Mesangial cell (primary cell): ENCODE measurements around the genes GARRE1, FXYD3 and LSR.

DNA sequence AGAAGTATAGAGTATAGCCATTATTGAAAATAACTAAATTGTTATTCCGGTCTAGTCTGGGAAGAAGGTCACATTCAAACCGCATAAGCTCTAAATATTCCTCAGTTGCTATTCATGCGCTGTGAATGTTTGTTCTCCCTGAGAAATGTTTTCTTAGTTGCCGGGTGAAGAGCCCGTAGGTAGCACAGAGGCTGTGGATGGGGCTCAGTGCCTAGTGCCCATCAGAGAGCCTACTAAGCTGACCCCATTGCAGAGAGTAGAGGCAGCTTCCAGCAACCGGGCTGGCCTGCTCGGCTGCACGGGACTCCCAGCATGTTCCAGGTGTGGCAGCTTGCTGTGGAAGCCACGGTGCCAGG lies 82.2 kb downstream of the KCTD15 start:
- RAMPAGE, long total RNA: no peak

GRCh38 chr19:34221473-34221768 lies 32.9 kb upstream of the GARRE1 start:
- RAMPAGE, long total RNA: no peak

GRCh38 chr19:34254330-34254654 lies at the start of gene GARRE1:
TSS of gene GARRE1 (plus strand) at chr19:34254554.
- RAMPAGE, long total RNA: start-site peak on the plus strand at chr19:34254568-34254586, 83 reads

GRCh38 chr19:34370941-34371505 lies 6.0 kb downstream of the GPI start:
- RAMPAGE, long total RNA: no peak

- RAMPAGE, long total RNA: no peak
Measured at GRCh38 chr19:34393655-34394264, 10.4 kb upstream of the PDCD2L start.

DNA sequence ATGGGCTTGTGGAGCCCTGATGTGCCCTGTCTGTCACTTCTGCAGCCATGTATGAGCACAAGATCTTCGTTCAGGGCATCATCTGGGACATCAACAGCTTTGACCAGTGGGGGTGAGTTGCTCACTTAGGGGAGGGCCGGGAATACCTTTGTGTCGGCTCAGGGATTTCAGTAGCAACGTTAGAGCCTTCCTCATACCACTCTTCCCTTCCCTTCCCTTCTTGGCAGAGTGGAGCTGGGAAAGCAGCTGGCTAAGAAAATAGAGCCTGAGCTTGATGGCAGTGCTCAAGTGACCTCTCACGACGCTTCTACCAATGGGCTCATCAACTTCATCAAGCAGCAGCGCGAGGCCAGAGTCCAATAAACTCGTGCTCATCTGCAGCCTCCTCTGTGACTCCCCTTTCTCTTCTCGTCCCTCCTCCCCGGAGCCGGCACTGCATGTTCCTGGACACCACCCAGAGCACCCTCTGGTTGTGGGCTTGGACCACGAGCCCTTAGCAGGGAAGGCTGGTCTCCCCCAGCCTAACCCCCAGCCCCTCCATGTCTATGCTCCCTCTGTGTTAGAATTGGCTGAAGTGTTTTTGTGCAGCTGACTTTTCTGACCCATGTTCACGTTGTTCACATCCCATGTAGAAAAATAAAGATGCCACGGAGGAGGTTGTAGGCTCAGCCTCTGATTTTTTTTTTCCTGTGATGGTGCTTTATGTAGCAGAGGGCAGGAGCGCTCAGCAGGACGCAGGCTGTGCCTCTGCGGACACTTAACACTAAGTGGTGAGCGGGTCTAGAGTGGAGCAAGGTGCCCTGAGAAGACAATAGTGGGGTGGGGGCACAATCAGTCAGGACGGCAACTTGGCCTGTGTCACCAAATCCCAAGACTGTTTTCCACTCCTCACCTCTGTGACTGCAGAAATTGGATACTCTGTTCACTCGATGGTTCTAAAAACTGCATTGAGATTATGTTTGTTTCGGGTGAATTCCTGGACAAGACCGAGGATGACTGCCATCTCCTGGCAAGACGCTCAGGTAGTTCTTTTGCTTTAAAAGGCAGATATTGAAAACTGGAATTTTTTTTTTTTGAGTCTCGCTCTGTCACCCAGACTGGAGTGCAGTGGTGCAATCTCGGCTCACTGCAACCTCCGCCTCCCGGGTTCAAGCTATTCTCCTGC lies 4.1 kb upstream of the PDCD2L start:
- RAMPAGE, long total RNA: no peak

- RAMPAGE, long total RNA: no peak
Measured at GRCh38 chr19:34468241-34468679, 13.3 kb upstream of the WTIP start.

- RAMPAGE, long total RNA: no peak
Measured at GRCh38 chr19:34474860-34475768, 6.4 kb upstream of the WTIP start.

DNA sequence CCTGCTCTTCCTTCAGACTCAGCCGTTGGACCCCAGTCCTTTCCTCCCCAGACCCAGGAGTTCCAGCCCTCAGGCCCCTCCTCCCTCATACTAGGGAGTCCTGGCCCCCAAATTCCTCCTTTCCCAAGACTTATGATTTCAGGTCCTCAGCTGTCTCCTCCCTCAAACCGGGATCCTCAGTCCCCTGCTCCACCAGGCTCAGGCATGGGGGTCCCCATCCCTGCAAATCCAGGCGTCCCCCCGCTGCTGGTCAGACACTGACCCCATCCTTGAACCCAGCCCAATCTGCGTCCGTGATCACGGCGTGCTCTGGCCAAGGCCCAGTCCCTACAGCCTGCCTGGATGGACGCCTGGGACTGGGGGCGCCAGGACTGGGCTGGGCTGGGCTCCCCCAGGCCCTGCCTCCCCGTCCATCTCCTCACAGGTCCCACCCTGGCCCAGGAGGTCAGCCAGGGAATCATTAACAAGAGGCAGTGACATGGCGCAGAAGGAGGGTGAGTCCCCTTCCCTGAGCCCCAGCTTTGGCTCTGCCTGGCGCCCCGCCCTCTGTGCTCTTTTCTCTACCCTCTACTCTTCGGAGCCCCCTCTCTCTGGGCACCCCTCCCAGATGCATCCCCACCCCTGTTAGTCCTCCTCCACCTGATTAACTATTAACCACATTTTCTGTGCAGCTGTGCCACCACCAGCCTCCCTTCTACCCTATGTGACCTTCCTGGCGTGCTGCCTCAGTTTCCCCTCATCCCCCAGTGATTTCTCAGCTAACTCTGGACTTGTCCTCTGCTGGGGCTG lies 702 bp downstream of the HPN start:
- RAMPAGE, long total RNA: no peak

GRCh38 chr19:35115381-35116392 lies at the start of gene FXYD3:
TSS of gene FXYD3 (plus strand) at chr19:35115823.
- RAMPAGE, long total RNA: no peak

DNA sequence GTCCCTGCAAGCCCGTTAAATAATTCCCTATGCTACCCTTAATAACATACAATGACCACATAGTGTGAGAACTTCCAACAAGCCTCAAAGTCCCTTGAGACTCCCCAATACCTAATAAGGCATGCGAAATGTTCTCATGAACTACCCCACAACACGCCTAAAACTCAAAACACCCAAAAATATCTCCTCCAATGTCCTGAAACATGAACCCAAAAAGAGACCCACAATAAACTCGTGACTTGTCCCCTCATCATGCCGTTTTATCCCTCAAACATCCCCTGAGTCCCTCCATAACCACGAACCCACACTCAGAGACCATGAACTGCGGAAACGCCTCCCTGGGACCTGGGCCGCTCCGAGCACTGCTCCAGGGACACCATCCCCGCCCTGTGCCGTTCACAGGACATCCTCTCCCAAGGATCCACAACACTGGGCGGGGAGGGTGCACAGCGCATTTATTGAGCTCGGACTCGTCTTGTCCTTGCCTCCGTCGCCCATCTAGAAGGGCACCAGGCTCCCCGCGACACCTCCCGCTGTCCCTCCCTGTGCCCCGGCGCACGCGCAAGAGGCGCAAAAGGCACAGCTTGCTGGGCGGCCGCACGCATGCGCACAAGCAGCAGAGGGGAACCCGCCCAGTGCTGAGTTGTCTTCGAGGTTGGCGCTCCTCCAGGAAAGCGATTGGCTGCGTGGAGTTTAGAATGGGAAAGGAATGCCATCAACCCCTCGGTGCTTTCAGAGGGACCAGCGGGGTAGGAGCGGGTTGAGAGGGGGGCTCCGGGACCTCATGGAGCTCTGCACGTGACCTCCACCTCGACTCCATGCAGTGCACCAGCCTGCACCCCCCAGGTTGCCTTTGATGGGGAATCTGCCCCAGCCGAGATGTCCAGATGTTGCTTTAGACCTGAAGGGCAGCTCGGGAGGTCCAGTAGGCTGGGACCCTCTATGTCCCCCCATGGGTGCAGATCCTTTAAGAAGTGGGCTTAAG lies 8.7 kb downstream of the FXYD3 start:
- RAMPAGE, long total RNA: no peak

- RAMPAGE, long total RNA: no peak
Measured at GRCh38 chr19:35154114-35154445, 455 bp upstream of the FXYD5 start.

DNA sequence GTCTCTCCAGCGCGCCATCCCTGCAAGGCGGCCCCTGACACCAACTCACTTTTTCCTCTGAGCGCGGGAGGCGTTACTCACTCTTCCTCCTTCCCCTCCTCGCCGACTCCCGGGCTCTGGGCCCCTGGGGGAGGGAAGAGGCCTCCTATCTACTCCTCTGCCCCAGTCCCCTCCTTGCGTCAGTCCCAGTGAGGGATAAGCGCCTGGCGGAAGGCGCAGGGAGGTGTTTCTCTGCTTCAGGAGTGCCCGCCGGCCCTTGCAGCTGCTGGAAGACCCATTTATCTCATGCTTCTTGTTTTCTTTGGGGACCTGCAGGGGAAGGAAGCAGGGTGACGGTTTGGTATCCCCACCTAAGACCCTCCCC lies 480 bp downstream of the FXYD5 start:
- RAMPAGE, long total RNA: no peak

DNA sequence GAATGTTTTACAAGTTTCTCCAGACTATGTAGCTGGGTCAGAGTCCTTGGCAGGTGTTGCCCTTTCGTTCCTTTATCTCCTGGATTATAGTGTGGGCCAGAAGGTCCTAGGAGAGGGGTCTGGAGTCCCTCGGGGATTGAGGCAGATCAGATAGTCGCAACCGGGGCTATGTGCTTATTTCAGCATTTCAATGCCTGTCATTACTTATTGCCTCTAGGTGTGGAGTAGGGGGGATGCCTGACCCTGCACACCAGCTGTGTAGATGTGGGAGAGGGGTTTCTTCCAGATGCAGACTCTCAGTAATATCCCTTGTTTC lies 9.2 kb downstream of the FXYD5 start:
- RAMPAGE, long total RNA: no peak

- RAMPAGE, long total RNA: no peak
Measured at GRCh38 chr19:35175804-35176091, 21.2 kb downstream of the FXYD5 start.

DNA sequence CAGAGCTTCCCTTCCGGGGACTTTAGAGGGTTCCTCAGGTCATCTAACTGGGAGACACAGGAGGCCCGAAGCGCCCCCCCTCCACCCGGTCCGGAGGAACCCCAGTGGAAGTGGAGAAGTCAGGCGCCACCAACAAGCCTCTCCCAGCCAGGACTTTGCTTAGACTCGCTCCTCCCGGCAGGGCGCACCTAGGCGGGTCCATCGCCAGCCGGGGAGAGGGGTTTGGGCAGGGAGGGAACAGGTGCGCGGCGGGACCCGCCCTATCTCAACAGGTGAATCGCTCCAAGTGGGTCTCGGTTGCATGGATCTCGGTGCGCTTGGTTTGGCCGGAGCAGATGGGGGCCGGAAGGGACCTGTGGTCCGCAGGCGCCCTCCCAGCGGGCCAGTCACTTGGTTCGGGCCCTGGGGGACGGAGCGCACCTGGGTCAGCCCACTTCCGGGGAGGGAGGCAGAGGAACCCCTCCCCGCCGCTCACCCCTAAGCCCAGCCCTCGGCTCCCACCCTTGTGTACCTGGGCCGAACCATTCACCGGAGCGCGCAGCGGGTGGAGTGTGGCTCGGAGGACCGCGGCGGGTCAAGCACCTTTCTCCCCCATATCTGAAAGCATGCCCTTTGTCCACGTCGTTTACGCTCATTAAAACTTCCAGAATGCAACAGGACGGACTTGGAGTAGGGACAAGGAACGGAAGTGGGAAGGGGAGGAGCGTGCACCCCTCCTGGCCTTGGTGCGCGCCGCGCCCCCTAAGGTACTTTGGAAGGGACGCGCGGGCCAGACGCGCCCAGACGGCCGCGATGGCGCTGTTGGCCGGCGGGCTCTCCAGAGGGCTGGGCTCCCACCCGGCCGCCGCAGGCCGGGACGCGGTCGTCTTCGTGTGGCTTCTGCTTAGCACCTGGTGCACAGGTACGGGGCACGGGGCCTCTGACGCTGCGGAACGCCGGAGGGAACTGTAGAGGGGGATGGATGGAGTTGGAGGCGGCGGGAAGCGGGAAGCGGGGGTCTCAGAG lies at the start of gene LSR:
Gene LSR, plus strand, starts transcription at position 772 of the 1,005 bp plus-strand sequence.
- RAMPAGE, long total RNA: start-site peak on the plus strand centred at position 758 of the sequence, 46 bp wide, 247 reads

DNA sequence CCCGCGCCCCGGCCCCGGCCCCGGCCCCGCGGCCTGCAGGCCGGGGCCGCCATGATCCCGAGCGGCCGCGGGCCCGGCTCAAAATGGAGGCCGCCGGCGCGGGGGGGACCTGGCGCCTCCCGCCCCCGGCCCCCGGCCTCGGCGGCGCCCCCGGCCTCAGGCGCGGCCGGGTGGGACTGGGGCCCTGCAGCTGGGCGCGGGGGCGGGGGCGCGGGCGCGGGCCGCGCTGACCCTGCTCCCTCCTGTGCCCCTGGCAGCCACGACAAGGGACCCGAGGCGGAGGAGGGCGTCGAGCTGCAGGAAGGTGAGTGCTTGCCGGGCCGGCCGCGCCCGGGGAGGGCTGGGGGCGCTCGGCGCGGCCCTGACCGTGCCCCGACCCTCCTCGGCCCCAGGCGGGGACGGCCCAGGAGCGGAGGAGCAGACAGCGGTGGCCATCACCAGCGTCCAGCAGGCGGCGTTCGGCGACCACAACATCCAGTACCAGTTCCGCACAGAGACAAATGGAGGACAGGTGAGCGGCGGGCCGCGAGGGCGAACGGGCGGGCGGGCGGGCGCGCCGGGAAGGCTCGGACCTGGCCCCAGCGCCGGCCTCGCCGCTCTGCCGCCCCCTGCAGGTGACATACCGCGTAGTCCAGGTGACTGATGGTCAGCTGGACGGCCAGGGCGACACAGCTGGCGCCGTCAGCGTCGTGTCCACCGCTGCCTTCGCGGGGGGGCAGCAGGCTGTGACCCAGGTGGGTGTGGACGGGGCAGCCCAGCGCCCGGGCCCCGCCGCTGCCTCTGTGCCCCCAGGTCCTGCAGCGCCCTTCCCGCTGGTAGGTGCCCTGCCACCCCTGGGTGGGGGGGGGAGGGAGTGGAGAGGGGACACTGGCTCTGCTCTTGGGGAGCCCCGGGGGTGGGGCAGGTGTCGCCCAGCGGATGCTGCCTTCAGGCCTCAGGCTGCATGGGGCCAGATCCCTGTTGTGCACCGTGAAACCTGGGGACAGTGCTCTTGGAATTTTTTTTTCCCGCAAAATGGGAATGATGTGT lies 741 bp downstream of the USF2 start:
- RAMPAGE, long total RNA: no peak

DNA sequence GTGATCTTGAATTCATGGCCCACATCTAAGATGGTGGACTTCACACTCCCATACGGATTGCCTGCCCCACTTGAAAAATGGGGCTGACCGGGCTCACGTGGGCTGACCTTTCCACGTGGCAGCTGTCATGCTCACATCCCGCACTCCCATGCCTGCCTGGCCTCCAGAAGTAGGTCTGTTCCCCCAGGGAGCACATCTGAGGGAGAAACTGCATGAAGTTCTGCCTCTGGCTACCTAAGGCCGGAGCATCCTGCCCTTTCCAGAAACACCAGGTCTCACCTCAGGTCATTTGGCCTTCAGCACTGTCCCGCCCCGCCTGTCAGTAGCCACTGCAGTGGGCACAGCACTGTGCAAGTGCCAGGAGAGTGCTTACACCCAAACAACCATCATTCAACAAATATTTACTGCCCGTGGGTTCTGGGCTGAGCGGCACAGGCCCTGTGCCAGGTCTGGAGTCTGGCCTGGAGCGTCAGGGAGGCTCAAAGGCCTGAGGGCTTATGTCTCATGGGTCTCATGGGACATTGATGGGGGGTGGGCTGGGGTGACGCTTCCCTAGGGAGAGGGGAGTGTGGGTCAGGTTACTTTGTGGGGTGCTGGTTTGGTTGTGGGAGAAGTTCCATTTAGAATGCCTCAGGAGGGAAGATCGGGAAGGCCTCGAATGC lies 2.7 kb downstream of the USF2 start:
- RAMPAGE, long total RNA: no peak

GRCh38 chr19:35272036-35272767 lies 3.4 kb downstream of the USF2 start:
- RAMPAGE, long total RNA: no peak

GRCh38 chr19:35273122-35273323 lies 4.3 kb downstream of the USF2 start:
- RAMPAGE, long total RNA: no peak